Jejunum (tissue), 1 donor: ENCODE results near the genes ST6GALNAC4 and EEIG1.

- PRO-cap, result no peak
Measured at GRCh38 chr9:127448538-127448881, 2.7 kb downstream of the RPL12 start.

DNA sequence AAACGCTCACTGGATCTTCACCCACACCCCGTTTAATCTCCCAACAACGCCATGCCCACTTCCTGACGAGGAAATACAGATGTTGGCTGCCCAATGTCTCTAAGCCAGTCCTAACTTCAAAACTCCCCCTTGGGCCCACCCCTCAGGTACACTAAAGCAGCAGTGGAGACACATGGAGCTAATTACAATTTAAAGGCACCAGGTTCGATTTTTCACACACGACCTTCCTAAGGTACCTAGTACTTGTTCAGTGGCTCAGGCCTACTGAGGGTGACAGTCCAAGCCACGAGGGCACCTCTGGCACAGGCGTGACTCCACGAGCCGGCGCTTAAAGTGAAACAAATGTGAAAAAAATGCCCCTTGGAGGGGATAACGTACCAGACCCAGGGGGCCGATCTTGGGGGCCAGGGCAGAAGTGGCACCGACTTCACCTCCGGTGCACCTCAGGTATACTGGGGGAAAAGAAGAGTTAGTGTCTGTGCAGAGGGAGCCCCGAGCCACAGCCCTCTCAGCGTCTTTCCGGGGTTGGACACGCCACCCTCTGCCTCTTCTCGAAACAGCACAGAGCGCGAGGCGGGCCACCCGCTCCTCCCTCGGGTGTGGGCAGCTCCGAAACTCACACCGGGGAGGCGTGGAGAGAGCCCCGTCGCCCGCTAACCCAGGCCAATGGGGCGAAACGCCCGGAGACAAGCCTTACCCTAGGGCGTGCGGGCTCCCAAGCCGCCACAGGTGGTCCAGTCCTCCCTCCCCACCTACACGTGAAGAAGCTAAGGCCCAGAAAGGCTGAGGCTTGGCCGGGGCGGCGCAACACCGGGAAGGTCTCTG is 641 bp downstream of the RPL12 start:
- PRO-cap, result no peak

DNA sequence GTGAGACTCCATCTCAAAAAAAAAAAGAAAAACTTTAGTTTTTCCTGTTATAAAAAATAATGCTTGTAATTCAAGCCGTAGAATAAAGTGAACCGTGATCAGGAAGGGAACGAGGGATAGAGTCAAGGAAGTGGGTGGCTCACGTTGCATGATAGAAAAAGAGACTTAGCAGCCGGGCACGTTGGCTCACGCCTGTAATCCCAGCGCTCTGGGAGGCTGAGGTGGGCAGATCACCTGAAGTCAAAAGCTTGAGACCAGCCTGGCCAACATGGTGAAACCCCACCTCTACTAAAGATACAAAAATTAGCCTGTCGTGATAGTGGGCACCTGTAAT is 48.6 kb downstream of the LRSAM1 start:
- PRO-cap, result no peak

GRCh38 chr9:127509684-127510126 is 58.4 kb downstream of the LRSAM1 start:
- PRO-cap, result no peak

DNA sequence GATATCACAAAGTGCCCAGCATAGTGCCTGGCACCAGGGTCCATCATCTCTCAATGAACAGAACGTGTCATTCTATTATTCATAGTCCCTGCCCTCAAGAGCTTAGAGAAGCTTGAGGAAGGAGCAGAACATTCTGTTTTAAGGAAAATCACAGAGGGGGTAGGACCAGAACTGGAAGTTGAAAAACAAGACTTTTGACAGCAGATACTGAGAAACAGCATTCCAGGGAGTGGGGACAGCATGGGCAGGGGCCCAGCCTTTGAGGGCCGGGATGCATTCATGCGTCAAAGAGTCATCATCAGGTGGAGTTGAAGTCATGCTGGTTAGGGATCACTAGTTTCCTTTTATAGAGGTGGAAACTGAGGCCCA is 1.6 kb upstream of the NIBAN2 start:
- PRO-cap, result no peak

- PRO-cap, result no peak
Measured at GRCh38 chr9:127721337-127721897, 5.5 kb downstream of the TTC16 start.

DNA sequence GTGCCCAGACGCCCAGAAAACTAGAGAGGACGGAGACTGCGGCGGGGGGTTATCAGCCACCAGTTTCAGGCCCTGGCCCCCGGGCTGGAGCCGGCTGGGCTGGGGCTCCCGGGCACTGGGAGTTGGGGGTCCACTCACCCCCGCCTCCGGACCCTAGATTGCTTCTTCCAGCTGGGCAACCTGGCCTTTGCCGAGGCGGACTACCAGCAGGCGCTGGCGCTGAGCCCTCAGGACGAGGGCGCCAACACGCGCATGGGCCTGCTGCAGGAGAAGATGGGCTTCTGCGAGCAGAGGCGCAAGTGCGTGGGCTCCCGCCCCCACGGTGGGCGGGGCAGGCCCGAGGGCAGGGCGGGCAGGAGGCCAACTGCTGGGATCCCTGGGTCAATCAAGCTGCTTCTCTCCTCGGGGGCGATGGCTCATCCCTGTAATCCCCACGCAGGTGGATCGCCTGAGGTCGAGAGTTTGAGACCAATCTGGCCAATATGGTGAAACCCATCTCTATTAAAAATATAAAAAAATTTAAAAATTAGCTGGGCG is 8.8 kb downstream of the TTC16 start:
- PRO-cap, result no peak

GRCh38 chr9:127767806-127768639 is 10.4 kb downstream of the SH2D3C start:
- PRO-cap, result no peak

GRCh38 chr9:127769699-127770735 is 8.4 kb downstream of the SH2D3C start:
- PRO-cap, result unidirectional peak, minus-strand start at chr9:127770102

DNA sequence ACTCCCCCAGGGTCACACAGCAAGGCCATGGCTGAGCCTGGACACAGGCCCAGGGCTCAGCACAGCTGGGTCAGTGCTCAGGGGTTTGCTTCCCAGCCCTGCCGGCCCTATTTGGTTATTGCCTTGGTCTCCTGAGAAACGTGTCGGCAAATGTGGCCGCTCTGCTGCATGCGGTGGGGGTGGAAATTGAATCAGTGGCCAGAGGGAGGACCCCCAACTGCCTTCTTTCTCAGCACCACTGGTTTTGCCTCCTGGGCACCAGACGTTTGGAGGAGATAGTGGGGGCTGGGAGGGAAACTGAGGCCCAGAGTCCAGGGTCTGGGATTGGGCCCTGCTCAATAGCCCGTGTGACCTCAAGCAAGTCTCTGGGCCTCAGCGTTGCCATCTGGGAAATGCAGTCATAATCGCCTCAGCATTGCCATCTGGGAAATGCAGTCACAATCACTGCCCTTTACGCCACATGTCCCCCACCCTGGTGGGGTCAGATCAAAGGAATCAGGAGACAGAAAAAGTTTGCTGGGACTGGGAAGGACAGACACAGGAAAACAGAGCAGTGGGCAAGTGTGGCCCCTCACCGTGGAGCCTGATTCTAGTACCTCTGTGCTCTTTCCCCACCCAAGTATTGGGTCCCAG is 1.6 kb downstream of the SH2D3C start:
- PRO-cap, result no peak

DNA sequence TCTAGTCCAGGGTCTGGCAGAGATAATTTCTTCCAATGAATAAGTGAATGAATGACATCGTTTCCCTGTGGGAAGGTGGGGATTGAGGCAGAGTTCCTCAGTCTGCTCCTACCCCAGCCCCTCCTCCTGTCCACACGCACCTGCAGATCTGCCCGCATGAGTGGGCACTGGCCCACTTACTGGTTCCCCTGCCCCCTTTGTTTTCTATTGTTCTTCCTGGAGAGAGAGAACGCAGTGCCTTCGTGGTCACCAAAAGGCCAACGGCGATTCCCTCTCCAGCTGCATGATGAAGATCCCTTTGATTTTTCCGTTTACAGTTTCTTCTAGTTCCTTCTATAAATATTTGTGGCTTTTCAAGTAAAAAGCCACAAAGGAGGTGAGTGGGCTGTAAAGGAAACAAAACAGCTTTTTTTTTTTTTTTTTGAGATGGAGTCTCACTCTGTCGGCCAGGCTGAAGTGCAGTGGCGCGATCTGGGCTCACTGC is 5.8 kb upstream of the FPGS start:
- PRO-cap, result no peak

DNA sequence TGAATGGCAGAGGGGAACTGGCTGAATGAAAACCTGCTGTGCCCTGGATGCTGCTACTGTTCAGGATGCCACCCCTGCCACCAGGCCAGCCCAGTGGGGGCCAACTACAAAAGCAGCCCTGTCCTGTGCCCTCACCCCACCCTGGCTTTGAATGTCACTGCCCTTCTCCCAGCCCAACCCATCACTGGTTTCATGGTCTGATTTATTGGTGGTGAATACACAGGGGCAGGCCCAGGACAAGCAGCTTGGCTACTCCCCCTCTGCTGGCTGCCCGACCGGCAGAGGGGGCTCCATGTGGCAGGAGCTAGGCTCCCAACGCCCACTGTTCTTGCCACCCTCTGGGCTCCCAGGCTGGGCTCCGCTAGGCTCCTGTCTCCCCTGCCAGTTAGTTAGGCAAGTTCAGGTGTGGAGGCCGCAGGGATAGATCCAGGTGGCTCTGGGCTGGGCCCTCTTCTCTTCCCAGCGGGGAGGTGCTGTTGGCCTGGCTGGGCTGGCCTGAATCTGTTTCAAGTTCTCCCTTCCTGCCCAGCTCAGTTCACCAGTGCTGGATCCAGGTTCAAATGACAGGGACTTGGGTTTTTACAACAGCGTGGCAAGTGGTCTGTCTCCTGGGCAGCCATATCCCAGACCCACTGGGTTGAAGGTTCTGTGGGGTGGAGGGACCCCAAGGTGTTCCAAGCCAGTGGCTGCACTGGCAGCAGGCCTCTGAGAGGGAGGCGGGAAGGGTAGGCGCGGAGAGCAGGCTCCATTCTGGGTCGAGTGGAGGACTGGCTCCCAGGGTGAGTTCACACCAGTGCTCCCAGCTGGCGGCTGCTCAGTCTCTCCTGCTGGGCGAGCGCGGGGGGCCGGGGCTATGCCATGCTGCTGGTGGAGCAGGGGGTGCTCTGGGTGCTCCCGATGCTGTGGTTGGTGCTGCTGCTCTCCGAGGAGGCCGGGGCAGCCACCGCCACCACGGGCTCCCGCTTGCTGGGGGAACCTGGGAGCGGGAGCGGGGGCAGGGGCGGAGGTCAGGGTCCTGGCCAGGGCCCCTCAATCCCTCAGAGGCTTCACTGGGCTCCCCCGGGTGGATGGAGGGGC is 12.5 kb downstream of the FPGS start:
- PRO-cap, result no peak

DNA sequence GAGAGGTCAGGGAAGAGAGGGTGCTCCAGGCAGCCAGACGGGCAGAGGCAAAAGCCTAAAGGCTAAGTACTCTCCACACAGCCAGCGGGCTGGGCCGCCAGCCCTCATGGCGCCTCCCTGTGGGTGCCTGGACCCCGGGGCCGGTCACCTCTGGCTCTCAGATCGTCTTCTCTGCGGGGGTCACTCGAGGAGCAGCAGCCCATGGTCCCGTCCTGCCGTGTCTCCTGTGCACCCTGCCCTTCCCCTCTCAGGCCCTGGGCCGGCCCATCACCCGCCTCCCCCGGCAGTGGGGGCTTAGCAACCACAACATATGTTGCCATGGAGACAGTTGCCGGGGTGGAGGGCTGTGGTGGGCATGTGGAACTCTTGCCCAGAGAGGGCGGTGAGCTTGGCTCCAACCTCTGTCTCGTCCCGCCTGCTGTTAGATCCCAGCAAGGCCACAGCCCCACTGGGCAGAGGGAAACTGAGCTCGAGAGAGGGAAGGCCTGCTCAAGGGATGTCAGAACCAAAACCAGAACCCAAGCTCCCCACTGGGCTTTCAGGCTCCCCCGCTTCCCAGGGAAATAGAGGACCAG is 4.1 kb downstream of the AK1 start:
- PRO-cap, result no peak

DNA sequence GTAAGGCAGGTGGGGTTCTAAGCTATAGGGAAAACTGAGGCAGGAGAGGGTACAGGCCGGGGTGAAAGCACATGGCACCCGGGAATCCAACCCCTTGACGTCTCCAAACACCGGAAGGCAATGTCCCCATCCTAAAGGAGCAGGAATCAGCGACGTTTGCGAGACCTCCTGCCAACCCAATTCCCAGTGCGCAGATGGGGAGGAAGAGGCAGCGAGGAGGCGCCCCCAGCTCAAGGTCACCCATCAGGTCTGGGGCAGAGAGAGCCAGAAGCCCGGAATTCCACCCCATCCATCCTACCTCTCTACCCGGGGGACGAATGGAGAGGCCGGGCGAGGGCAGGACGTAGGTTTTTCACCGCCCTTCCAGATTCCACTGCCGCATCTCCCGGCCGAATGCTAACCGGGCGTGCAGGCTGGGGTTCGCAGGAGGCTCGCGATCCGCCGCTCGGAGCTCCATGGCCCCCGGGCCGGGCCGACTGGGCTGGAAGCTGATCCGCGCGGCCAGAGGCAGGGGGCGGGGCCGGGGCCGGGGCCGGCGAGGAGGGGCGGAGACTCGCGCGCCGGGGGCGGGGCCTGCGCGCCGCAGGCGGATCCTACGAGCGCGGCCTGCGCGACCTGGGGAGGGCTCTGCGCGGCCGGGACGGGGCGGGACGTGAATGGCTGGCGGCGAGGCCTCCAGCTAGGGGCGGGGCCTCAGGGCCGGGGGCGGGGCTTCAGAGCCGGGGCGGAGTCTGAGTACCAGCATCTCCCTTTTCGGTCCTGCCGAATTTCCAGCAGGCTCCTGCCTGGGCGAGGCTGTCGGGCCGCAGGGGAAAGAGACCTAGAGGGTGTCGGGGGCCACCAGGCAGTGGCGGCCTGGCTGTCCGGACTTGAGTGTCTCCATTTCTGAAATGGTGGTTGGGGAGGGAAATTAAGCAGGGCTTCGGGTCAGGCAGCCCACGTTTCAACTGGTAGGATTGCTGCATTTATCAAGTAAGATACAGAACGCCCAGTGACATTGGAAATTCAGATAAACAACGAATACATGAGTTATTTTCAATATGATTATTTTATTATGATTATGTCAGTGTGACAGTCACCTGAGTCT is at the start of gene ST6GALNAC4:
Gene ST6GALNAC4 (minus strand): TSS at position 514 of the 1,087 bp plus-strand sequence.
- PRO-cap, result bidirectional peak, plus-strand start at position 756 of the sequence, minus-strand start at position 478 of the sequence

DNA sequence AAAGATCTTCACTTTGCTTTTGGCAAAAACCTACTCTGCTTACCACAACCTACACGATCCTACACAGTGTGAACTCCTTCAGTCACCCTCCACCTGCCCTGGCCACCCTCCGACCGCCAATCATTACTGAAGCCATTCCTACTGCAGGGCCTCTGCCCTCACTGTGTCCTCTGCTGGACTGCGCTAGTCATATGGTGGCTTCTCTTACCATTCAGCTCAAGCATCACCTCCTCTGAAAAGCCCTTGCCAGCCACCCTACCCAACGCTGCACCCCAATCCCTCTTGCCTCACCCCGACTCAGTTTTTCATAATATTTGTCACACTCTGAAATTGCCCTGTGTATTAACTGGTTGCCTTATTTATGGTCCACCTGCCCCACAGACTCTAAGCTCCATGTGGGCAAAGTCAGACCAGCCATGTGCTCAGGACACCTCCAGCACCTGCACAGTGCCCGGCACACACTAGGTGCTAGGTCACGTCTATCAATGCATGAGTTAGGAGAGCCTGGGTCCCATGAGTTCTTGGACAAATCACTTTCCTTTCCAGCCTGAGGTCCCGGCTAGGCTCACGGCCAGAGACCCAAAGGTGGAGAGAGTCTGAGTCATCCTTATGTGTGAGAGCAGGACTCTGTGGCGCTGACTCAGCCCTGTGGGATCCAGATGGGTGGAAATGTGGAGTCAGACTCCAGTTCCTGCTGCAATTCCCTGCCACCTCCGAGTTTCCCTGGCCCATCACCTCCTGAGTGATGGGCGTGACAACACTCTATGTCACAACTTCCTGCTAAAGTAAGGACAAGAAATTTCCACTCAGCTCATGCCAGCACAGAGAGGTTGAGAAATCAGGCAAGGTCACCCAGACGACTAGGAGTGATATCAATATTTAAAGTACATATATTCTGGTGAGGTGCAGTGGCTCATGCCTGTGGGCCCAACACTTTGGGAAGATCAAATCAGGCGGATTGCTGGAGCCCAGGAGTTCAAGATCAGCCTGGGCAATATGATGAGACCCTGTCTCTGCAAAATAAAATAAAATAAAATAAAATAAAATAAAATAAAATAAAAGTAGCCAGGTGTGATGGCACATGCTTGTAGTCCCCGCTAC is 2.4 kb upstream of the ST6GALNAC4 start:
- PRO-cap, result unidirectional peak, minus-strand start at position 718 of the sequence

- PRO-cap, result no peak
Measured at GRCh38 chr9:127936356-127936797, 1.3 kb downstream of the DPM2 start.

DNA sequence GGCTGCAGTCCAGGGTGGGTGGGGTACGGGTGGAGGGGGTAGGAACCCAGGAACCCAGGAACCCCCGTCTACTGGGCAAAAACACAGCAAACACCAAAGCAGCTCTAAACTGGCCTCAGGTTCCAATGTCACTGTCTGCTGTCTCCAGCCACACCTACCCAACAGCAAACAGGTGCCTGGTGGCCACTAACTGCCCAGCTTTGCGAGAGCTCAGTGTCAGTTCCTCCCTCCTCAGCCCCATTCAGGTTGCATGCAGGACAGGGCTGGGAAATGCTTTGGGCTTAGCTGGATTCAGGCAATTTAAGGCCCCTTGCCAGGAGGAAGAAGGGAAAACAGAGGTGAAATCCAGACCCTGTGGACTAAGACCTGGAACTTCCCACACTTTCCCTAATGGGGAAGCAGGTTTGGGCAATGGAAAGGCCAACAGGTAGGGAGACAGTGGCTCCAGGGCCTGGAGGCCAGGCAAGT is 3.8 kb downstream of the EEIG1 start:
- PRO-cap, result no peak

DNA sequence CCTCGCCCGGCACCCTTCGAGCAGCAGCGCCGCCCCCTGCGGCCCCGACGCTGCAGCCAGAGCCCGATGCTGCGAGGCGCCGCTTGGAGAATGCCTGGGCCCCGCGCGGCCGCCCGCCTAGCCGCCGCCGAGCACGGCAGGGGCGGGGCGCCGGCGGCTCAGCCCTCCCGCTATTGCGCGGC is at the start of gene EEIG1:
Gene EEIG1 (minus strand): TSS at position 92 of the 182 bp plus-strand sequence.
- PRO-cap, result bidirectional peak, plus-strand start outside the sequence, minus-strand start at position 92 of the sequence

DNA sequence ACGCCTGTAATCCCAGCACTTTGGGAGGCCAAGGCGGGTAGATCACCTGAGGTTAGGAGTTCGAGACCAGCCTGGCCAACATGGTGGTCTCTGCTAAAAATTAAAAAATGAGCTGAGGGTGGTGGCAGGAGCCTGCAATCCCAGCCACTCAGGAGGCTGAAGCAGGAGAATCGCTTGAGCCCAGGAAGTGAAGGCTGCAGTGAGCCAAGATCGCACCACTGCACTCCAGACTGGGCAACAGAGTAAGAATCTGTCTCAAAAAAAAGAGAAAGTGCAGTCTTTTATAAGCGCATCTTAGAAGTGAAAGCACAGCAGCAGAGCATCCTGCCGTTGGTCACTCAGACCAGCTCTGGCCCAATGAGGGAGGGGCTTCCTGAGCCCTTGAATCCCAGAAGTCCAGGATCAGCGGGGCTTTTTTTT is 42.5 kb downstream of the NAIF1 start:
- PRO-cap, result no peak

DNA sequence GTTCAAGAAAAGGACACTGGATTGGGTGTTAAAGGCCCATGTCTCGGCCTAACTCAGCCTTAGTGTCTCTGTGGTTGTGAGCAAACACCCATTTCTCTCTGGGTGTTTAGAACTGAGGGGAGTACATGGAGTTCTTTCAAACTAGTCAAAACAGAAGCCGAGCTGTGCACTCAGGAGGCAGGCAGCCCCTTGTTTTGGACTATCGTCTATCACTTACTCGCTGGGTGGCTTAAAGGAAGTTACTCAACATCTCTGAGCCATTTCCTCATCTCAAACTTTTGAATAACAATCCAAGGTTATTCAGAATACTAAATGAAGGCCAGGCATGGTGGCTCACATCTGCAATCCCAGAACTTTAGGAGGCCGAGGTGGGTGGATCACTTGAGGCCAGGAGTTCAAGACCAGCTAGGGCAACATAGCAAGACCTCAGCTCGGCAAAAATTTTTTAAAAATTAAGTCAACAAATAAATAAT is 39.9 kb downstream of the NAIF1 start:
- PRO-cap, result no peak